Temporal lobe (tissue), 2 donors: ENCODE measurements around a stretch of chr22.

DNA sequence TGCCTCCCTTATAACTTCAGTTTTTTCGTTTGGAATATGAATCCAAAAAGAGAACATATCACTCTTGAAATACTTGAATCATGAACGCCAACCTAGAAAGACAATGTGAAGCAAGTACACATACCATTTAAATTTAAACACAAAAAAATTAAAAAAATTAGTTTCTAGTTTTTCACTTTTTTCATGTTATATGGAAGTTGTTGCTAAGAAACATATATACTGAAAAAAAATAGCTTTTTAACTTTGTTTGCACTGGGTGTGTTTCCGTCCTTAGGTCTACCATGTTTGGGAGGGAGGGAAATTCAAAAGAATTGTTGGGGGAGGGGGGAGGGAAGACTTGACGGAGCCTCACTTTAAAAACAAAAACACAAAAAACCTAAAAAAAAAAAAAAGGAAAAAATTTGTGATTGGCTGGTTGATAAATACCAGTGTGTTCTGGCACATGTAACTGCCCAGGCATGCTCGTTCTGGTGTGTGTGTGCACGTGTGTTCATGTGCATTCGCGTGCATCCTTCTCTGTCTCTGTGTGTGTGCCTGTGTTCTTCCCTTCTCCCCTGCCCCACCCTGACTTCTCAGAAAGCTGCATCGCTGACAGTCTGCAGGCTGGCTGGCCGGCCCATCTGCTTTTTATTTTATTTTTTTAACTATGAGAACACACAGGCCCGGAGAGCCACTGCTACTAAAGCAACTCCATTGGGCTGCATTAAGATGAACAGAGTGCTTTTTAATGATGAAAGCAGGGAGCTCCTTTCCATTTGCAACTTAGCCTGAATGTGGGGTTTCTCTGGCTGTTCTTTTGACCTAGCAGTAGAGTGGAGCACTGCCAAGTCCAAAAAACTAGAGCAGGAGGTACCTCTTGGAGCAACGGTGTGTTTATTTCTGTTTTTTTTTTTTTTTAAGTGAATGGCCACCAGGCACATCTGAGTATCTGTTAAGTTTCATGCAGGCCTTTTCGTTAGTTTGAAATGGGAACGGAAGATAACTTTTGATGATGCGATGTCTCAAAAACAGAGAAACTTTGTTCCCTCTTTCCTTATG lies 22.6 kb upstream of the ADSL start:
- RAMPAGE, long total RNA: no peak

DNA sequence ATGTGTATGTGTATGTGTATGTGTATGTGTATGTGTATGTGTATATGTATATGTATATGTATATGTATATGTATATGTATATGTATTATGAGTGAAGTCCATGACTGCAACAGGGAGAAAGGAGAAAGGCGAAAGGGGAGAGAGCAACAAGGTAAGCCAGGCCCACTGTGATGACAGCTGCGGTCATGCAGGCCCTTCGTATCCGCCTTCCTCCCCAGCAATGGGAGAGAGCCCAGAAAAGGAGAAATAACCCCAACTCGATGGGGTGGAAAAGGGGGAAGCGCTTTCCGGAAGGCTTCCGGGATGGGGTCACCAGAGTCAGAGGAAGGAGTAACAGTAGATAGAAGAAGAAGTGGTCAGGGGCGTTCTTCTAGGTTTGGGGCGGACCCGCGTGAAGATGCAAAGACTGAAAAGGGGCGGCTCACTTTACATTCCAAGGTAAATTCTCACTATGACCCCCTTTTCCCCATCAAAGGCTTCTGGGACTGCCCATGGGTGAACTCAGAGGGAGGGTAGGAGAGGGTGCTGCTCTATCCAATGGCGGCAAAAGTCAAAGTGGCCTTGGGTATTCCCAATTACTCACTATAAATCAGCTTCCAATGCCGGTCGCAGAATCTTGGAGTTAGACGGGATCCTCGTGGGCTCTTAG lies 1.3 kb upstream of the MRTFA start:
- RAMPAGE, long total RNA: no peak

DNA sequence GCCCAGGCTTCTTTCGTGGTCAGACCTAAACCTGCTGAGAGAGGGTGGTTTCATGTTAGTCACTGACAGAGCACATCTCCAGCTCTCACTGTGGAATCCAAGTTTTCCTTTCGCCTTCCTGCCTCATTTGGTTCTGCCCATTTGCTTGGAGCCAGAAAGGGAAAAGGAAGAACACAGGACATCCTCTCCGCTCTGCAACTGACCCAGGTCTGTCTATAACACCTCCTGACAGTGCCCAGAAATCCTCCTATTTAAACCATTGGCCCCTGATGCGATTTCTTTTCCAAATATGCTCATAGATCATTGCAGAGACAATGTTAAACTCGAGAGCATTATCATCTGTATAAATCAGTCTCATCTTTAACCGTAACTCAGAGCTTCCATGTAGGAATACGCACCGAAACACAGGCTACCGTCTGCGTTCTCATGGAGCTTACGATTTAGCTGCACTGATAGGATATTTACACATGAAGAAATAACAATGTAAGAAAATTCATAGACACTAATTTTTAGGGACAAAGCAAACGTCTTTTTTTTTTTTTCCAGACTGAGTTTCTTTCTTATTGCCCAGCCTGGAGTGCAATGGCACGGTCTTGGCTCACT lies 60.7 kb downstream of the MCHR1 start:
- RAMPAGE, long total RNA: no peak

DNA sequence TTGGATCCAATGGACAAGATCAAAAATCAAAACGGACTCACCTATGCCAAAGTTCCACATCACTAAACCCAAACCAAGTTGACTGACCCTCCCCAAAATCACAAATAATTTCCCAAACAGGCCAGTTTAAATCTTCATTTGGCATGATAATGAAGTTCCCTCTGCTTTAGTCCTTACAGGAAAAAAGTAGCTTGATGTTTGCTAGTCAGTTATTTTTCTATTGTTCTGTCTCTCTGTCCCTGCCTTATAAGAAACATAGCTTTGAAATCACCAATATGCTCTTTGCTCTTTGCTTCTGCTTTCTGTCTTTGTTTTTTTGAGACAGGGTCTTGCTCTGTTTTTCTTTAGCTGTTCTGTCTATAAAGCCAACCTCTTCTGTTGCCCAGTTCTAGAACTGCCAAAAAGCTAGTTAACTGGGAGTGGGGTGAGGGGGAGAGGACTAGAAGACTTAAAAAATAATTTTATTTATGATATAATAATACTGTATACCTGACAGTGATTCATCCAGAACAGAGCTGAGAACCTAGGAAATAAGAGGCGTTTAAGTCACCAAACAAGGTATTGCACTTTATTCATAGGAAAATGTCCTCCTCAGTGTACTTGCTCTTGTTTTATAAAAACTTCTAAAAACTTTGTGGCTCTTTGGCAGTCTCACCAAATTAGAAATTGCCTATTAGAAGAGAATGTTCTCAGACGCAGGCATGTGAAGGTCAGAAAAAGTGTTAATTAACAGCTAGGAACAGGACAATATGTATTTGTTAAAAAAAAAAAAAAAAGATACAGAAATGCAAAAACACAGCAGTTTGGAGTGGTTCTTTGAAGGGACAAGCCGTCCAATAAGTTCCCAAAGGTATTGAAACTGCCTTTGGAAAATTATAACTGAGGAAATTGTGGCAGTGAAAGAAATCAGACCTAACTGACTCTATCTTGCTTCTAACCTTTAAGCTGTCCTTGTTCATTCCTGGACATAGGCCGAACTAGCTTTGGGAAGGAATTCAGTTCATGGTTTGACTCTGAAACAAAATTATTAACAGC lies 68.1 kb downstream of the SLC25A17 start:
- RAMPAGE, long total RNA: no peak

DNA sequence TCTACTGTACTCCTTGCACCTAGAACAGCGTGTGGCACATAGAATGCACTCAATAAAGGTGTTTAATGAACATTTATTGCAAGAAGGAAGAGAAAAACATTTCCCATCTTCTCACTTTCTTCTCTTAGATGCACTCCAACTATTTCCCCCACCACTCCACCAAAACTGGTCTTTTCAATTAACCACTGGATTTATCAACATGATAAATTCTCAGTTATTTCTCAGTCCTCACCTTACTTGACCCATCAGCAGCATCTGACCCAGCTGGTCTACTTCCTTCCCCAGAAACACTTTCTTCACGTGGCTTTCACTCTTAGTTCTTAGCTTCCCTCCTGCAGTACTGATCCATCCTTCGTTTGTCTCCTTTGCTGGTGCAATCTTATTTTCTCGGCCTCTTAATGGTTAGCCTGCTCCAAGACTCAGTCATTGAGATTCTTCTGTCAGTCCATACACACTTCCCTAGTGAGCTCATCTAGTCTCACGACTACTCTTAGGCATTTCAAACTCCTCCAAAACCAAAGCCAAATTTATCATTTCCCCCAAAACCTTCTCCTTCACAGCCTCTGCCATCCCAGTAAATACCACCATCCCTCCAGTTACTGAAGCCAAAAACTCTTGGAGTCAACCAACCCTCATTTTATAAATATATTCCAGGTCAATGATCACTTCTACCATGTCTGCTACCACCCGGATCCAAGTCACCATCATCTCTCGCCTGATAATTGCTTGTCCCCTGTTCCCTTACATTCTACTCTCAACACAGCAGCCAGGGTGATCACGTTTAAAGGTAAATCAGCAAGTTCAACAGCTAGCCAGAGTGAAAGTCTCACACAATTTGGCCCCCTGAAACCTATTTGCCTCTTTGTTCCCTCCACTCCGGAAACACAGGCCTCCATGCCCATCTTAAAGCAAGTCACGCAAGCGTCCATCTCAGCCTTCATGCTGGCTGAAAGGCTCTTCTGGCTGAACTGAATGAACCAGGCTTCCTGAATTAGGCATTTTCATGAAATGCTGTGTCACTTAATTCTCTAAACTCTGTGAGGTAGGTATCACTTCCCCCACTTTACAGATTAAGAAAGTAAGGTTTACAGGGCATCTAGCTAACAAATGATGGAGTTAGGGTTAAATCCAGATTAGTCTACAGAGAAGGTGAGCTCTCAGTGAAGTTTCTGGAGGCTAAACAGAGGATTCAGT lies 1.8 kb downstream of the SLC25A17 start:
- RAMPAGE, long total RNA: no peak

DNA sequence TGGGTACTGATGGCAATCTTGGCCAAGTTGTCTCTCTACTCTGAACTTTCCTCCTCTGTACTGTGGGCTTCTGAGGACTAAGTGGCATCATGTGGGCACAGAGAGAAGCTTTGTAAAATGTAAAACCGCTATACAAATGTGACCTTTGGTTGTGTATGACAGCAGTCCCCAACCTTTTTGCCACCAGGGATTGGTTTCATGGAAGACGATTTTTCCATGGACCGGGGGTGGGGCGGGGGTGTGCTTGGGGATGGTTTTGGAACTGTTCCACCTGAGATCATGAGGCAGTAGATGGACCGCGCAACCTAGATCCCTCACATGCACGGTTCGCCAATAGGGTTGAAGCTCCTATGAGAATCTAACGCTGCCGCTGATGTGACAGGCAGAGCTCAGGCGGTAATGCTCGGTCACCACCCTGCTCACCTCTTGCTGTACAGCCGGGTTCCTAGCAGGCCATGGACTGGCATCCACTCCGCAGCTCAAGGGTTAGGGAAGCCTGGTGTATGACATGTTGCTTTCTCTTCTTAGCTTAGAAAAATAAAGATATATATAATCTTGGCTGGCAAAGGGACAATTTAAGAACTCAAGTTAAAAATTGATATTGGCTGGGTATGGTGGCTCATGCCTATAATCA lies 21.9 kb downstream of the RBX1 start:
- RAMPAGE, long total RNA: no peak

DNA sequence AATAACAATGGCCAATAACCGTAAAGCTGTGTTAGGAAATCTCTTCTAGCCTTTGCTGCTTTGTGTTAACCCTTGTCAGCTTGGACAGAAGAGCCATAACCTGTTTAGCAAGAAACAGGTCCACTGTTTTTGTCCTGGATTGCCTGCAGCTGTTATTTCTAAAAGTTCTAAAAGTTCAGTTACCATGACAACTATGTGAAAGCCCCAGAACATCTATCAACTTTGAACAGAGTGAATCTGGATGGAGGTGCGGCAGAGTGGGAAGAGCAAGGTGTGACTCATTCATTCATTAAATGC lies 50.5 kb downstream of the RBX1 start:
- RAMPAGE, long total RNA: no peak

GRCh38 chr22:41048714-41049758 lies 43.4 kb upstream of the EP300 start:
- RAMPAGE, long total RNA: no peak

- RAMPAGE, long total RNA: no peak
Measured at GRCh38 chr22:41149626-41150255, 55.4 kb upstream of the L3MBTL2 start.

- RAMPAGE, long total RNA: no peak
Measured at GRCh38 chr22:41170265-41170650, 34.9 kb upstream of the L3MBTL2 start.

- RAMPAGE, long total RNA: no peak
Measured at GRCh38 chr22:41181497-41181814, 23.7 kb upstream of the L3MBTL2 start.

GRCh38 chr22:41247679-41248302 lies 7.1 kb upstream of the CHADL start:
- RAMPAGE, long total RNA: no peak

DNA sequence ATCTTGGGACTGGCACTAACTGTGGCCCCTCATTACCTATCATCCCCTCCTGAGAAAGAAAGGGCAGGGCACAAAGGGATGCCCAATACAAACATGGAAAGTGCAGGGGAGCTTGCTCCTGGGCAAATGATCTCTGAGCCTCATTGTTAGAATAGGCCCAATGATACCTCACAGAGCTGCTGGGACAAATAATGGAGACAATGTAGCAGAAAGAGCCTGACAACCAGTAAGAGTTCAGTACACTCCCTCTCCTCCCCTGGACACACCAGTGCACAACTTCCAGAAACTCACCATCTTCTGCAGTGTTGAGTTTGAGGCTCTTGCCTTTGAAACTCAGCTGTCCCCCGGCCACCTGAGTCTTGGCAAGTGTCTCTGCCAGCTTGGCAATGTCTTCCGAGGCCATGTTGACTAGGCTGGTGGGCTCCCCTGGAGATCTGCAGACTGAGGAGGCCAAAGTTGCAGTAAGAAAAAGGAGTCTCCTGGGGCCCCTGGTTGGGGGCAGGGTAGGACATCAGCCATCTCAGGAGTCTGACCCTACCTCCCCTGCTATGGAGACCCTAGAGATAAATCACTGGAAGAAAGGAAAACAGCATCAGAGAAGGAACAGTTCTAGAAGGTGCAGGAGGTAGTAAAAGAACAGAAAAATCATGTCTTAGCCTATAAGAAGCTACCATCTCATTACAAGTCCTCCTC lies 5.2 kb downstream of the RANGAP1 start:
- RAMPAGE, long total RNA: no peak

GRCh38 chr22:41305529-41306241 lies 4.4 kb downstream of the ZC3H7B start:
- RAMPAGE, long total RNA: no peak

DNA sequence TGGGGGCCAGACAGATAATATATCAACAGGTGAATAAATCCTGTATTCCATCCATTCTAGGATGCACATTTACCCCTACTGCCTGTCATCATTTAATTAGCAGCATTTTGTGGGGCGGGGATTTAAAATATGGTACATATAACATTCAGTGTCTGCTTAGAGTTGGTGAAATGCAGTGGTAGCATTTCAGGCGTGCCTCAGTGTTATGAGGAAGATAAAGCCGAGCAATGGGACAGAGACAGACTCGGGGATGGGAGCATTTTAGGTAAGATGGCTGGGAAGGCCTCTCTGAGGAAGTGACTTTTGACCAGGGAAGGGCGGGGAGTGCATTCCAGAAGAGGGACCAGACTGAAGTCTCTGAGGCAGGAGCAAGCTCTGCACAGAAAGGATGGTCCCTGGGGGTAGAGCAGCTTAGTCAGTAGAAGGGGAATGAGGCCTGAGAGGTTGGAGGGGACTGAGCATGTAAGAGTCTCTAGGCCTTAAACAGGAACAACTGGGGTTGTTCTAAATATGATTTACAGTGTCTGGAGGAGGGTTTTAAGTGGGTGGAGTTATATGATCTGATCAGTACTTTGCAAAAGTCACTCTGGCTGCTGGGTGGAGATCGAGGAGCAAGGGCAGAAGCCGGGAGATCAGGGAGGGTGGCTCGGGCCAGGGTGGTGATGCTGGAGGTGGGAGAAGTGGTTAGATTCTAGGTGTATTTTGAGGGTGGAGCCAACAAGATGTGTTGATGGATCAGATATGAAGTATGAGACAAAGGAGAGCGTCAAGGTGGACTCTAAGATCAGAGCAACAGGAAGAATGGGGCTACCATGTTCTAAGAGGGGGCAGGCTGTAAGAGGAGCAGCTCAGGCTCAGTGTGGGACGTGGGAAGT lies 31.7 kb upstream of the TEF start:
- RAMPAGE, long total RNA: no peak

DNA sequence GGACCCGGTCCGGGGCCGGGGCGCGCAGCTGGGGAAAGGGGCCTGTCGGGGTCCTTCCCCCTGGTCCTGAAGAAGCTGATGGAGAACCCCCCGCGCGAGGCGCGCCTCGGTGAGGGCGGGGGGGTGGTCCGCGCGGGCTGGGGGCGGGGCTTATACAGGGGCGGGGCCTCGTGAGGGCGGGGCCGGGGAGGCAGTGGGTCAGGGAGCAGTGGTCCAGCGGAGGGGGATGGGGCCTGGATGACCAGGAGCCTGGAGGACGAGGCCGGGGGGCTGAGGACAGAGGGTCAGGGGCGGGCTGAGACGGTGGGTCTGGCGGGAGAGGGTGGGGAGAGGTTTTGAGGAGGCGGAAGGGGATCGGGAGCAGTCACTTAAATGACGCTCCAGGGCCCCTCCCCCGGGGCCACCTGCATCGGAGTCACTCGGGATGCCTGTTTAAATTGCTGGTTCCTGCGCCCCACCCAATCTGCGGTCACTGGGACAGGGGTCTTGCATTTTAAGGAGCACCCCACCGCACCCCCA lies 410 bp downstream of the TEF start:
- RAMPAGE, long total RNA: no peak

DNA sequence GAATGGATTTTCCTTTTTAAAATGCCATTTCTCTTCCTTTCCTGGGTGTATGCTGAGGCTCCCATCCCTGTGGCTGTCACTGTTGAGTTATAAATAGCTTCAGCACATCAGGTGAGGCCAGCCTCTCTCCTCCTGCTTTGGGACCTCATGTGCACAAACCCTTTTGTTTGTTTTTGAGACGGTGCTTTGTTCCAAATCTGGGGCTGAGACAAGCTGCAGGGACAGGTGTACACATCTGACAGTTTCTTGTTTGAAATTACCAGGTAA lies 1.4 kb downstream of the TEF start:
- RAMPAGE, long total RNA: no peak

DNA sequence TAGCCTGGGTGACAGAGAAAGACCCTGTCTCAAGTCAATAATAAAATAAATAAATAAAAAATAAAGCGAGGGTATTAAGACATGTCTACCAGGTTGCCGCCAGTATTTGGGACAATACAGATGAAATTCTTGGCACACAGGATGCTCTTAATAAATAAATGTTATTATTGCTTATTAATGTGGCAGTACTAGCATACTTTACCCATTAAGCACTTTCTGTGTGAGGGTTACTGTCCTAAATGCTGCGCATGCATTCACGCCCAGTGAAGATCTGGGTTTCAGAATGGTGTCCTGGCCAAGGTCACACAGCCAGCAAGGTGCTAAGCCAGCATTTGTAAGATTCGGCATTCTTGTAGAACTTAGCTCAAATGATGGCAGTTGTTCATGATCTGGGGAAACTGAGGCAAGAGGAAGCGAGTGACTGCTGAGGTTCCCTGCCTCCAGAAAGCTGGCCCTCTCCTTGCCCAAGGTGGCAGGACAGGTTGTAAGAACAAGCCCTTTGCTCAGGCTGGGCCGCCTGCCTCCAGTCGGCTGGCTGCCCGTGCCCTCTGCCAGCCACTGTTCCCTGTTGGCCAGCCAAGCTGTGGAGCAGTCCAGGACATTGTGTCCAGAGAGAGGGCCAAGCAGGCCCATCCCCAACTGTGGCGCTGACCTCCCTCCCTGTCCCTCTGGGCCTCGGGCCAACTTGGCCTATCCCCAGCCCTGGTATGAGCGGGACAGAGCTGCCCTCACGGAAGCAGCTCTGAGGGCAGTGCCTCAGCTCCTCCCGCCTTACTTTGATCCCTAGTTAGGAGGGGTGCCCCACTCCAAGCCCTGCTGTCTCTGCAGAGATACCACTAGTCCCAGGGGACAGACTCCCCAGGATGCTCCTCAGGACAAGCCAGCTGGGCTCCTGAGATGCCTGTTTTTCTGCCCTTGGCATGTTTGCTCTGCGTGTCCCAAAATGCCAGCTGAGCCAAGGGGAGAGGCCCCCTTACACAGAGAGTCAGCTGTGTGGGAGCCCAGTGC lies 28.8 kb downstream of the TOB2 start:
- RAMPAGE, long total RNA: no peak

DNA sequence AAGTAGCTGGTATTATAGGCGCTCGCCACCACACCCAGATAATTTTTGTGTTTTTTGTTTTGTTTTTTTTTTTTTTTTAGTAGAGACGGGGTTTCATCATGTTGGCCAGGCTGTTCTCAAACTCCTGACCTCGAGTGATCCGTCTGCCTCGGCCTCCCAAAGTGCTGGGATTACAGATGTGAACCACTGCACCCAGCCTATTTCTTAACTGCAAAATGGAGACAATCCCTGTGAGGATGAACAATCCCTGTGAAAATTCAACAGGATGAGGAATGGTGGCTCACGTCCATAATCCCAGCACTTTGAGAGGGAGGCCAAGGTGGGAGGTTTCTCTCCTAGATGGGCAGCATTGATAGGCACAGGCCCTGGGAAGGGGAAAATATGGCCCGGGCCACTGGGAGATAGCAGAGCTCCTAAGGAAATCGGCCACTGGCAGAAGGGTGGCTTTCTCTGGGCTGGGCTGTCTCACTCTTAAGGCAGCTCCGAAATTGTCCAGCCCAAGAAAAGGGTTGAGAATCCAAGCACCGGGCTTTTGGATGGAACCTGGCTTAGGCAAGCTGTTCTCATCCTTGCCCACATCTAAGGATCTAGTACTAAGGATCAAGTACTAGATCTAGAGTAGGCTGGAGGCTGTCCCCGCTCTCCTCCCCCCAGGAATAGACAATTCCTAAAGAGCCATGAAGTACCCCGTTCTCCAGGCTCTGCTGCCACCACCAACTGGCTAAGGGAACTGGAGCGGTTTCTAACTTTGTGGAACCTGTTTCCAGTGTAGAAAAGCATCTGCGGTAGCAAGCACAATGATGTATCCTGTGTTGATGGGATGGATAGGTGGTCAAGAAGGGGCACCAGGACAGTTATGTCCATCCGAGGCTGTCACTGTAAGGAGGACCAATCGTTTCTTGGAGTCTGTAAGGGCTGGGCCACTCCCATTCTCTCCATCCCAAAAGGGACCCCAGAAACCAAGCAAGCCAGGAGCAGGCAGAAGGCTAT lies 13.8 kb downstream of the TOB2 start:
- RAMPAGE, long total RNA: no peak

DNA sequence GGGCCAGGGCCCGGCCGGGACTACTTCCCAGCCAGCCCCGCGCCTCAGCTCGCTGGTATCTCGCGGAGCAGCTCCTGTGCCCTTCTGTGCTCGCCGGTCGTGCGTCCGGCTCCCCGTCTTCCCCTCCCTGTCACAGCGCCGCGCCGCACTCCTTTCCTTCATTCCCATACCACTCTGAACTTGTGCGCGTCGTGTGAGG lies 192 bp upstream of the TOB2 start:
- RAMPAGE, long total RNA: no peak